HT1080 (cell line): ENCODE measurements around a stretch of chr22.

DNA sequence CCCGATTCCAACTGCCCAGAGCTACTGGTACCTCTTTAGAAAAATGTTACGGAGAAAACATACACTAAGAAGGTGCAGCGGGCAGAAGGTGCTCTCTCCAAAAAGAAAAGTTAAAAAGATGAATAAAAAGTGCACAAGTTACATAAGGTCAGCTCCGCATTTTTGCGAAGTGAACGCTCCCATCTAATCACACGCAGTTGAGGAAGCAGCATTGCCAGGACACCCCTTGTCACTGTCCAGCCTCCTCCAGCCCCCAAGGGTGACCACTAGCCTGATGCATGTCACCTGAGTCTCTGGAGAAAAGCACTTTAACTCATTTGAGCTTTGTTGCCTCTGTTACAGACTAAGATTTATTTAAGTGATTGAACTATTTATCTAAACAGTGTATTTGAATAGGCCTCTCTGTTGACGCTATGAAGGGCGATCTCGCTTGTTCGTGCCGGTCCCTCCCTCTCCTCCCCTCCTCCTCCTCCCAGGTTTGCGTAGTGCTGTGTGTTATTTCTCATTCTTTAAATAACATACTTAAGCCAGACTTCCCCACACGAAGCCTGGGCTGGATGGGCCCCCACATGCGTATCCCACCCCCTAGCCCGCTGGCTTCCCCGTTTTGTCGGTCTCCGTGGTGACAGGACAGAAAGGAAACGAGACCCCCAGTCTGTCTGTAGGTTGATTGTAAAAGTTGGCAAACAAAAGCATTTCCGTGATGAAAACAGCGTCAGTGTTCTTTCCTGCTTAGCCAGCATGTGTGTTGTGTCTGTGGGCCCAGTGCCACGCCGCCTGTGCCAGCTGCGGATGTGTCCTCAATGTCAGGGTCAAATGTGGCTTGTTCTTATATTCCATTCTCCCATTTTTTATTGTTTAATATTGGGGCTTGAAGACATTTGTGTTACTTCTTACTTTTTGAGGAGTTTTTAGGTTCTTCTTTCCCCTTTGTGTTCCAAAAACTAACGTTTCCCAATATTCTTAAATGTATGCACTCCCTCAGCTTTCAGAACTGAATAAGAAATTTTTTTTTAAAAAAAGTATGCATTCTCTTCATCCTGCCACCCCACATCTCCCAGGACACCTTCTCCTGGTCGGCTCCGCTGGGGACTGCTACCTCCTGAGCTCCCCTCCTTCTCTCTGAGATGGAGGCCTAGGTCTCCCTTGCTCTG is 27.2 kb downstream of the FAM118A start:
RAMPAGE:
- cytosol, long total RNA: no peak
- long total RNA: no peak
- nucleus, long total RNA: no peak

DNA sequence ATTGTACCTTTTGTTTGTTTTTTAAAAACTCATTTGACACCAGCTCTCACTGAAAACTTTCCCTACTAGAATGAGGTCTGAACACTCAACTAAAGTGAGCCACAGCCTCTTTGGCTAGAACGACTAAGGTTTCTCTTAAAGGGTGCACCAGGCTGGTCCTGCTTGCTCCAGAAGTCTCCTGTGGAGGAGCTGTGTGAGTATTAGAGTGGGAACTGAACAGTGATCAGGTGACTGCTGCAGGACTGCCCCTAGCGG is 34.5 kb downstream of the FAM118A start:
RAMPAGE:
- cytosol, long total RNA: no peak
- long total RNA: no peak
- nucleus, long total RNA: no peak

RAMPAGE:
- cytosol, long total RNA: no peak
- long total RNA: no peak
- nucleus, long total RNA: no peak
These were observed 37.9 kb downstream of the RIBC2 start for GRCh38 chr22:45451513-45451712.

RAMPAGE:
- cytosol, long total RNA: no peak
- long total RNA: no peak
- nucleus, long total RNA: no peak
These were observed 40.6 kb downstream of the FBLN1 start for GRCh38 chr22:45542994-45543921.

DNA sequence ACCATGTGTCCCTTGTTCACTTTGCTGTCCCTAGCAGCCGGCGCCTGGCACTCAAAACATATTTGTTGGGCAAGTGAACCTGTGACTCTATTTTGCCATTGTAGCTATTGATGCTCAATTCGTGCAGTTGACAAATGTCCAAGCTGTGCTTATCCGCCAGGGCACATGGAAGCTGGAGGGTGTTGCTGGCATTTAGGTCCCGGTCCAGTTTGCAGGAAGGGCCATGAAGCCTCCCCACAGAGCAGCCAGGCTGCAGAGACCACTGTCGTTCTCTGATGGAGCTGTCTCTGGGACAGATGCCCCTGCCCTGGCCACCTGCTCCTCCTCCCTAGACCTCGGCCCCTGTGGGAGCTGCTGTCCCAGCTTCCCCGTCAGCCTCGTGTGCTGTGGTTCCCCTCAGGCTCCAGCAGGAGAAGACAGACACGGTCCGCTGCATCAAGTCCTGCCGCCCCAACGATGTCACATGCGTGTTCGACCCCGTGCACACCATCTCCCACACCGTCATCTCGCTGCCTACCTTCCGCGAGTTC is 71.5 kb downstream of the FBLN1 start:
RAMPAGE:
- cytosol, long total RNA: no peak
- long total RNA: no peak
- nucleus, long total RNA: no peak

DNA sequence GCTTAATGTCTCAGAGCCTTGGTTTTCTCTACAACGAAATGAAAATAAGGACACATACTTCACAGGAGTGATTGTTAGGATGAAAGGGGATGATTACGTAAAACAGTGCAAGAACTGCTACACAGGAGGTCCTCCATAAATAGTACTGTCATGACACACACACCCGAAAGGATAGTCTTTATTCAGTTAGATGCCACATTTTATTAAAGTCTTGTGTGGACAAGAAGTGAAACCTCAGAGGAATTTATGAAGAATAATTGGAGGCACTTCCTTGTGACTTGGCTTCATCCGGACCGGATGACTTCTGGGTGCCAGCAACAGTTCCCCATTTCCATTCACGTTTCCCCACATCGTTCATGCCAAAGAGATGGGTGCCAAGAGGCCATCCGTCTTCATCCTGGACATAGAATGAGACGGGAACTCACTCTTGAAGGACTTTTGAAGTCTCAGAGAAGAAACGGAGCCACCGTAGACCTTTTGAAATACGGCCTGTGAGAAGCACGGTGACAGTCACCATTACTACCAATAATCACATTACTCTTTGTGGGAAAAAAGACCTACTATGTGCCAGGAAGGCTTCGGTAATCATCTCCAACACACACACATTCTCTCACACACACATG is 67.3 kb upstream of the ATXN10 start:
RAMPAGE:
- cytosol, long total RNA: no peak
- long total RNA: no peak
- nucleus, long total RNA: no peak

DNA sequence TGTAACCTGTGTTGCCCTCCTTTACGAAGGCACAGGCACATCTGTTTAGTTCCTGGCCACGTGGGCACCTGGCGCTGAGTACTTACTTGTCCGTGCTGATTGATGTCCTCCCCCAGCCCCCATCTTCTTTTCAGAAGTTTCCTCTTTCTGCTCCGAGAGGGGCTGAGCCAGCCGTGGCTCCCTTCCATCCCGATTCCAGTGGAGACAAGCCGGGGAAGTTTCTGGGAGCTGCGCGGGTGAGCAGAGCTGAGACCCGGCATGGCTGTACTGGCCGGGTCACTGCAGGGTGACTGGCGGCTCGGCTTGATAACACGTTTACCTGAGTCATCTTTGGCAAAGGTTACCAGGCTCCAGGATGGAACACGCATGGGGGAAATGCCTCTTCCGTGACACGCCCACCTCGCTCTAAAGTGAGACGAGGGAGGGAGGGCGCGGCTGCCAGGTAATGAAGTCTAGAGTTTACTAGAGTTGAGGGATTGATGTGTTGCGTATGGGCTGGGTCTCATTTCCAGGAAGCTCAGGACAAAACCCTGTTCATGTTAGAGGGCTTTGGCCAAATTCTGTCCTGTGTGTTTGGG is 45.4 kb upstream of the ATXN10 start:
RAMPAGE:
- cytosol, long total RNA: no peak
- long total RNA: no peak
- nucleus, long total RNA: no peak

RAMPAGE:
- cytosol, long total RNA: no peak
- long total RNA: no peak
- nucleus, long total RNA: no peak
These were observed 151.1 kb downstream of the WNT7B start for GRCh38 chr22:45825782-45826267.

DNA sequence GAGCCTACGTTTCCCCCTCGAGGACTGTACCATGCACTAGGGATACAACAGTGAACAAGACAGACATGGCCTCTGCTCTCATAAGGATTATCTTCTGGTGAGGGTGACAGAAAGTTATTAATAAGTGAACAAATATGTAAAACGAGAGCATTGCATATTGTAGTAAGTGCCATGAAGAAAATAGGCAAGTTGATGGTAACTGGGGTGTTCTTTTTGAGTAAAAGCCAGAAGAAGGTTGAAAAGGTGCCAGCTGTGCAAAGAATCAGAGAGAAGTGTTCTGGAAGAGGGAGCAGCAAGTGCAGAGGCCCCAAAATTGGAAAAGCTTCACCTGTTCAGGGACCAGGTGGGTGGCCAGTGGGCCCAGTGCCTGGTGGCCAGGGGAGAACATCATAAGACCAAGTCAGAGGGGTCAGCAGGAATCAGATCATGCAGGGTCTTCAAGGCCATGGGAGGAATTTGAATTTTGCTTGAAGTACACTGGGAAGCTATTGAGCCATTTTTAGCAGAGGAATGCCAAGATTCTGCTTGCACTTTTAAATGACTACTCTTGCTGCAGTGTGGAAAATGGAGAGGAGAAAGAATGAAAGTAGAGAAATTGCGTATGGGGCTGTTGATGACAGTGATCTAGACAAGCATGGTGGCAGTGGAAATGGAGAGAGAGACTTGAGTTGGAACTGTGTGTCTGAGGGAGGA is 128.3 kb downstream of the WNT7B start:
RAMPAGE:
- cytosol, long total RNA: no peak
- long total RNA: no peak
- nucleus, long total RNA: no peak

RAMPAGE:
- cytosol, long total RNA: no peak
- long total RNA: no peak
- nucleus, long total RNA: no peak
These were observed 21.9 kb downstream of the WNT7B start for GRCh38 chr22:45955093-45955489.

DNA sequence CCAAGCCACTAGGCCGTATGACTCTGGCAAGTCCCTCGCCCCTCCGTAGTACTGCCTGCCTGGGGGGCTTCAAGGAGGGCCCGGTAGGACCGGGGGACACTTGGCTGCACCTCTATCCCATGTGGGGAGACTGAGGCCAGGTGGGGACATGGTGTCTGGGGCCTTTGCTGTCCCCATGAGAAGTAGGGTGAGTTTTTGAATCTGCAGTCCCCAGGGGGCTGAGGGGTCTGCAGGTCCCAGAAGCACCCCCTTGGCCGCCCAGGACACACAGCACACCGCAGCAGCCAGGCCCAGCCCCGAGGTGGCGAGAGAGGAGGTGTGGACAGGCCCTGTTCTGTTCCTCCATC is 18.2 kb upstream of the WNT7B start:
RAMPAGE:
- cytosol, long total RNA: no peak
- long total RNA: no peak
- nucleus, long total RNA: no peak

RAMPAGE:
- cytosol, long total RNA: no peak
- long total RNA: no peak
- nucleus, long total RNA: no peak
These were observed 29.7 kb upstream of the WNT7B start for GRCh38 chr22:46006383-46007401.

GRCh38 chr22:46044454-46045515 is 67.8 kb upstream of the WNT7B start:
RAMPAGE:
- cytosol, long total RNA: no peak
- long total RNA: no peak
- nucleus, long total RNA: no peak

DNA sequence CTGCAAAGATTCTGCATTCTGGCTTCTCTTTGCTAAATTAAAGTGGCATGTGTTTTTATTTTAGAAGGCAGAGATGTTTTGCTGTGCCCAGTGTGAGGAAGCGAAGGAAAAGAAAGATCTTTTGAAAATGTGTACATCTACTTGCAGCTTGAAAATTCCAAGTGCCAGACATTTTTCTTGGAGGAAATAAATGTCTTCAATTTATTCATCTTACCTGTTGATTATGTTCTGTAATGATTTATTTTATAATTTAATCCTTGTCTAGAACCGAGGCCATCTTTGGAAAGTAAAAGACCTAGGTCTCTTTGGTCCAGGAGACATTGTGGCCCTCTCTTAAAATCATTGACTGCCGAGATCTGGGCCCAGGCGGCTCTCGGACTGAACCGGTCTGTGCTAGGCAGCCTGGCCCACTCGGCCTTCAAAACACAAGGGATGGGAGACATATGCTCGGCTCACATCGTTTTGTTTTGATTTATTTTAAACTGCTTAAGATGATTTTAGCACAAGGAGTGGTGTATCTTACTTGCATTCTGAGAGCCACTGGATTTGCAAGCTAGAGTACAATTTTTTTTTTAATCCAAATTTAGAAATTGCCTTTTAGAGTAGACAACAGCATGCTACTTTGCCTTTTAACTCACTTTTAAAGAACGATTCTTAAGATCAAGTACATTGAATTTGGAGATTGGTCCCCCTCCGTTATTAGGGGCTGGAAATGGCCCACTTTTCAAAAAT is 80.2 kb upstream of the WNT7B start:
RAMPAGE:
- cytosol, long total RNA: no peak
- long total RNA: no peak
- nucleus, long total RNA: no peak

GRCh38 chr22:46066655-46067421 is 83.5 kb upstream of the PPARA start:
RAMPAGE:
- cytosol, long total RNA: no peak
- long total RNA: no peak
- nucleus, long total RNA: no peak

GRCh38 chr22:46069986-46070562 is 80.3 kb upstream of the PPARA start:
RAMPAGE:
- cytosol, long total RNA: no peak
- long total RNA: start-site peak on the plus strand at chr22:46070040-46070044, 99 reads
- nucleus, long total RNA: no peak

DNA sequence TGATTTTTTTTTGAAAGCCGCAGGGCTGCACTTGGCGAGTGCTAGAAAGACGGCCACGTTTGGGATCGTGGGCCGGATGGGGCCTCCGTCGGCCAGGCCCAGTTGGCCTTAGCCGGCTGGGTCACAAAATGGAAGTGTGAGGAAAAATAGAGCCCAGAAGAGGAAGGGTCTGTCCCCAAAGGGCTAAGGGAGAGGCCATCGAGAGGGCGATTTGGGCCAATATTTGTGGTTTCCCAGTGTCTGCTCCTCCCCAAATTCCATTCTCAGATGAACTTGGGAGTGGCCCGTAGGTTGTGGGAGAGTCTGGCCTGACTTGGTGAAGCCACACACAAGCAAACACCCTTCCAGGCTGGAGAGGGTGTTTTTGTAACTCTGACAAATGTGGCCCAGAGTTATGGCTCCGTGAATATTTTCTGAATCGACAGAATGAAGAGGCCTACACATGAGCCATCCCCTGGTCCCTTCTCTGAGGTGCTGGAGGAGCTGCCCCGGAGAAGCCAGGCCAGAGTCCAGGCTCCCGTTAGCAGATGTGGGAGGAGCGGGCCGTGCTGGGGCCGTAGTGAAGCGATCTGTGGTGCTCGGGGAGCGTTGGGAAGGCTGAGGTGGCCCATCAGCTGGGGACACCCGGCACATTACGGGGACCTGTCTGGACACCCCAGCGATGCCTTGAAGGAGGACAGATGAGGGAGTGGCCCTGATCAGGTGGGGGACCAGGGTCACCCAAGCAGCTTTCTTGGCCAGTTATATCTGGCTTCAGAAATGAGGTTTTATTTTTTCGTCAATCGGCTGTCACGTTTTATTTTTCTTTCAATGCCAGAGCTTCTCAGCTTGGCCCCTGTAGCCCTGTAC is 73.5 kb upstream of the PPARA start:
RAMPAGE:
- cytosol, long total RNA: no peak
- long total RNA: no peak
- nucleus, long total RNA: no peak

DNA sequence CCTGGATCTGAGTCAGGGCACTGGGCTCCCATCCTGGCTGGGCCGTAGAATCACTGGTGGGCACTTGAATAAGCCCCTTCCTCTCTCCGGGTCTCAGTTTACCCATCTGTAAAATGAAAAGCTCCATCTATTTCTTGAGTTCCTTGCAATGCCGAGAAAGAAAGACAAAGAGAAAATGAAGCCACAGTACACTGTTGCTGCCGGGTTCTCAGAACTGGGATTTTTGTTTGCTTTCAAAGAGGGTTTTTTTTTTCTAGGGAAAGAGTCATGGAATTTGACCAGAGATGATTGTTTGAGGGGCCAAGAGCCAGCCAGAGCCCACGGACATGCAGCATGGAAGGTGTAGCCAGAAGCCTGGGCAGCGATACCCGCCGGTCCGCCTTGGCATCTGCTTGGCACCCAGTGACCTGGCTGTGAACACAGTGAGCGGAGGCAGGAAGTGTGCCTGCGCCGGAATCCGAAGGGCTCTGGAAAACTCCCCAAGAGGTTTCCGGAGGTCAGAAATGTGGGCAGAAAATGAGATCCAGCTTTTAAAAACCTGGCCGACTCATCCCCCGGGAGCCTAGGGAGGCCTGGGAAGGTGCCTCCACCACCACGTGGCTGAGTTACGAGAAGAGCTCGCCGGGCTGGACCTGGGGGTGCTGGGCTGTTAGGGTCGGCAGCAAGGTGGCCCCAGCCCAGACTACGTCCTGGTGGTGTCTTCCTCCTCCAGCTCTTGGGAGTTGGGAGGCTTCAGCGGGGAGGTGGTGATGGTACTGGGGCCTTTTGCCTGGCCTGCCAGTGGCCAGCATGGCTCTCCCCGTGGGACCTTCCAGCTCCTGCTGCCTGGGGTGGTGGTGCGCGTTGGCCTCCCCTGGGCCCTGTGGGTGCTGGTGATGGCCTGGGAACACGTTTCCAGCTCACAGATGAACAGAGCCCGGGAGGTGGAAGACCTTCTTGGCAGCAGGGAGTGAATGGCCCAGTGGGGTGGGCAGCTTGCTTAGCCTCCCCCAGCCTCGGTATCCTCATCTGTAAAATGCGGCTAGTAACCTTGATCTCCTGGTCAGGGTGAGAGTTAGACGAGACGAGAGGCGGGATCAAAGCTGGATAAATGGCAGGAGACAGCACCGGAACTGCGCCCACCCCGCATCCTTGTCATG is 61.6 kb upstream of the PPARA start:
RAMPAGE:
- cytosol, long total RNA: no peak
- long total RNA: no peak
- nucleus, long total RNA: no peak

DNA sequence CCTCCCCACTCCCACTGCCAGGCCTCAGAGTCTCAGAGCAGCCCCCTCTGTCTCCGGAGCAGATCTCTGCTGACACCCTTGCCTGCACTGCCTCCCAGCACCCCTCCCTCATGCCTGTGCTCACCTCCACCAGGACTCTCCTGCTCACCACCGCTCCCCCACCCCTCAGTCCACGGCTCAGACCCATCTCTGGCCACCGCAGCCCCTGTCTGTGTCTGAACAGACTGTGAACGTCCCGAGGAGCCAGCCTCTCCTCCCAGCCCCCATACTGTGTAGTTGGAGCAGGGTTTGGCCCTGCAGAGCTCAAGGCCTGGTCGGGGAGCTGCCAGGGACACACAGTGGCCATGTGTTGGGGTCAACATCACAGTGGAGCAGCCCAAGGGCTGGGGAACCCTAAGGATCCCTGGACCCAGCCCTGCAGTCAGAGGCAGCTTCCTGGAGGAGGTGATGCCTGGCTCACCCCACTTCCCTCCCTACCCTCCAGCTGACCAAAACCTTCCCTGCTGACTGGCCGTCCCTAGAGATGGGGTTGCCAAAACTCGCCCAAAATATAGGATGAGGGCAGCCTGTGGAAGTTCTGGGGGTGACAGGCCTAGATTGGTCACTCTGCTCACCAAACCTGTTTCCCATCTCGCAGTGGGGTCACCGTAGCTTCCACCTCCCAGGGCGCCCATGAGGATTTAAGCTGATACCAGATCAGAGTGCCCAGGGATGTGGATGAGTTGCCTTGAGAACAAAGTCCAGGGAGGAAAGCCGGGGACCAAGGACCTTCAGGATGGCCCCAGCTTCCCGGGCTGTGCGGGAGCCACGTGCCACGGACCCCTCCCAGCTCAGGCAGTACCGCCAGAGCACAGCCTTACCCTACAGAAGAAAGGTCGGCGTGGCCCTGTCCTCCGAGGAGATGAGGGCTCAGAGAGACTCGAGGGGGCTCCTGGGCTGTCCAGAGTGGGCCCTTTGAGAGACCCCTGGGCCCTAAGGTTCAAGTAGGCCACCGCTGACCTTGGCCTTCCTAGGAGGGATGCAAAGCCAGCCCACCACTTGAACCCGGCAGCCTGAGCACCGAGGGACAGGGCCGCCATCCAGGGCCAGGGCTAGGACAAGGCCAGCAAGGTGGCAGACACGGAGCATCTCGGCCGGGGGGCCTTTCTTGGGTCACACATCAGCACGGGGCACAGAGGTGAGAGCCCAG is 34.9 kb upstream of the PPARA start:
RAMPAGE:
- cytosol, long total RNA: no peak
- long total RNA: no peak
- nucleus, long total RNA: no peak

DNA sequence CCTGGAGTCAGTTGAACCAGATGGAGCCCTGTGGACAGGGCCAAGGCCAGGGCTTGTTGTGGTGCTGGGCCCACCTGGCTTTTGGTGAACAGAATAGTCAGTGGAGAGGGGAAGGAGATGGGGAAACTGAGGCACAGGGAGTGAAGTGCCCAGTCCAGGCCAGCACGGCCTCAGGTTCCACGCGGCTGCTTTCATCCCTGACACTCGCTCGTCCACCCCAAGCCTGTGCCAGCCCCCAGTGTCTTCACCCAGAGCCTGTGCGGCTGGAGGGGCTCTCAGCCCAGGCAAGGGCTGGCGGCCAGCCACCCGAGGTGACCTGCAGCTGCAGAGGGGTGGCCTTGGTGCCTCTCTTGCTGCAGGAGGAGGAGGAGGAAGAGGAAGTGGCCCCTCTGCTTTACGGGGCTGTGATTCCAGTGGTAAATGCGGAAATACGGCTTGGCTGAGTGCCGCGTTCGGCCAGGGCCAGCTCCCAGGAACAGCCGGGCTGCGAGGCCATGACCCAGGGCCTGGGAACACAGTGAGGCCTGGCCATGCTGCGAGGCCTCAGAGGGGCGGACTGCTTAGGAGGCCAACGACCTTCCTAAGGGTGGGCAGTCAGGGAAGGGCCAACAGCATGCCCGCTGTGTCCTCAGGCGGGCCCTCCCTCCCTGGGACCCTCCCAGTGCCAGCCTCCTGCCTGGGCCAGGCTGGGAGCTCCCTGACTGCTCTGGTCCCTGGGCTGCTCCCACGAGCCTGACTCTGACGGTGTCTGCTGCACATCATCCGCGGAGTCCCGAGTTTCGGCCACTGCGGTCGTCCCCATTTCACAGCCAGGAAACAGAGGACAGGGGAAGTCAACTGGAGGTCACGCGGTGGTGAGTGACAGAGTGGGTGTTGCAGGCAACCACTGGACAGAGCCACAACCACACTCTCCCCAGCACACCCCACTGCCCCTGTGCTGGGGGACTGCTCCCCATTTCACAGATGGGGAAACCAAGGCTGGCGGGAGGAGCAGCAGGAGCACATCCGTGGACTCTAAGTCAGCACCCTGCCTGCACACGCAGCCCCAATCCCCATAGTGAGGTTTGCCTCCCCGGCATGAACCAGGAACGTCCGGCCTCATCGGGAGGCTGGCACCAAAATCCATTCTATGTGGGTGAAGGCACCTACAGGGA is 20.8 kb upstream of the PPARA start:
RAMPAGE:
- cytosol, long total RNA: no peak
- long total RNA: no peak
- nucleus, long total RNA: no peak